SK-N-MC (cell line): ENCODE measurements around the gene CCRL2.

DNA sequence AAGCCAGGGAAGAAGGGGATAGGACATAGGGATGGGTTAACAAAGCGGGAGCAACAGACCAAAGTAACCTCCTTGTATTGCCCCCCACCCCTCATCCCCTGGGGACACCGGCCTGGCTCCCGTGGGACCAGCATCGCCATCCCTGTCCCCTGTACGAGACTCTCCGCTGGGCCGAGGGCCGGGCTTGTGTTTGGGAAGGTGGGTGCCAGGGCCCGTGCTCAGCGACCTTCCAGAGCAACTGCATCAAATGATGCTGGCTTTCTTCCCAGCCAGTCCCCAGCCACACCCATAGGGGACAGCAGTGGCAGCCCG lies 203.9 kb downstream of the ABHD5 start:
- RRBS: 86% methylated on average over 7 of the region's 11 CpGs

DNA sequence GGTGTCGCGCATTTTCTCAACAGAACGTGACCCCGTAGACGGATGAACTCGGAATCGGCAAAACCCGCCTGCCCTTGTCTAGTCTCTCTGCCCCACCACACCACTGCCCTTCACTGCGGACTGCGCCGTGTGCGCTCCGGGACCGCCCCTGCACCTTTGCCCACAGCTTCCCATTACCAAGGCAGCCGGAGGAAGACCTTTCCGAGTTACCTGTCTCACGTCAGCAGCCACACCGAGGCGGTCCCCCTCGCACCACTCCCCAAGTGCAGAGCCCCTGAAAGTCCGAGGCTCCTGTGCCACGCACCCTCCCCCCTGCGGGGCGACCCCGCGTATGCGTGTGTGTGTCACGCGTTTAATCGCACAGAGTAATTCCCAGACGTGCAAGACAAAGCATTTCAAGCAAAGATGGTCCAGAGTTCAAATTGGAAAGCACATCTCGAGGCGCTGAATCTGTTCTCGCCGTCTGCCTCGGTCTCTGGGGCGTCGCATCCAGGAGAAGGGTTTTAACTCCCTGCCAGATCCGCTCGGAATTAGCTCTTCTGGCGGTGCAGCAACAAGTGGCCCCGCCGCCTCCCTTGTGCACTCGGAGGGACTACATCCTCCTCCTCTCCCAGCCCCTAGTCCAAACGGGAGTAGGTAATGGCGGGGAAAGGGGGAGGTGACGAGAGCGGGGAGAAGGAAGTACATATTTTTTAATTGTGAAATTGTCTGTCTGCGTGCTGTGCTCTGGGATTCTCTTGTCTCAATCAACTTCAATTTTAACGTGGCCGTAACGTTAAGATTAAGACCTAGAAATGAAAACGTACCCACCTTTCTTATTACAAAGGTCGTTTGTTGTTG lies 244.9 kb upstream of the TOPAZ1 start:
- RRBS: 44% methylated on average over 3 of the region's 54 CpGs

DNA sequence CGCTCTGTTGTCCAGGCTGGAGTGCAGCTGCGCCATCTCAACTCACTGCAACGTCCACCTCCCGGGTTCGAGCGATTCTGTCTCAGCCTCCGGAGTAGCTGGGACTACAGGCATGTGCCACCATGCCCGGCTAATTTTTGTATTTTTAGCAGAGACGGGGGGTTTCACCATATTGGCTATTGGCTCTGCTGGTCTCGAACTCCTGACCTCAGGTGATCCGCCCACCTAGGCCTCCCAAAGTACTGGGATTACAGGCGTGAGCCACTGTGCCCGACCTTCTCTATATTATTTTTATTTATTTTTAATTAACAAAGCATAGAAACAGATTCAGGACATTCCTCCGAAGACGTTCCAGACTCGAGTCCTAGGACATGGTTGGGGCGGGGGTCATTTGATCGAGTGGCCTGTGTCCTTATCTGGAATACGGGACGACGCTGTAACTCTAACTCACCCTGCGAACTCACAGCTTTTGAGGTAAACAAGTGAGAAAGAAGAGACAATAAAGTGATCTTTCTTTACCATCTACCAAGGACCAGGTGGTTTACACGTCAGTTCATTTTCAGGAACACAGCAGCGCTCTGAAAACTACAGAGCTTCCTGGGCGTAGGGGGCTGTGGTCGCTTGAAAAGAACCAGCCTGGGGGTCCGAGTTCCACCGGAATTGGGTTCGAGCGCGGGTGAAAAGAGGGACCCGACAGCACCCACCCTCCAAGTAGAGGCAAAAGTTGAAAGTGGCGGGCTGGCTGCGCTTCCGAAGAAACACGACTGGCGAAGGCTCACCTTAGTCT lies 510 bp downstream of the KIAA1143 start:
- RRBS: no CpG with 5 or more reads among the region's 37 CpGs

DNA sequence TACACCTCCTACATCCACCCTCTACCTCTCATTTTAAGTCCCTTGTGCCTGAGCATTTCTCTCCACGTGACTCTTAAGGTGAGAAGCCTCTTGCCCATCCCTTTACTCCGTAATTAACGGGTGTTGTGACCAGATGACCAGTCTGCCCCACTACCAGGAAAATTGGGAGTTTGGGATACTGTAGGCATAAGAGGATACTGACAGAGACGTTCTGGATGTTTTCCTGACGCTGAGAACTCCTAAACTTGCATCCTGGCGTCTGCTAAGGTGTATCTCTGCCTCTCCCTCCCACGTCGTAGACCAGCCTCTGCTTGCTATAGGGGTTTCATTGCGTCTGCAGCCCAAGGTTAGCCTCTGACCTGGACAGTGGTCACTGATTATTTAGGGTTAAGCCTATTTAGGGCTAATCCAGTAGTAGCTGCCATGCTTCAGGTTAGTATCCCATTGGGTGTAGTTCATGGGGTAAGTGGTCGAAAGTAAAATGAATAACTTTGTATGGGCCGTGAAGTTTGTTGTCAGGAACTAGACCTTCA lies 804 bp downstream of the TMEM42 start:
- RRBS: no CpG with 5 or more reads among the region's 11 CpGs

GRCh38 chr3:44914311-44915002 lies 40.0 kb downstream of the TGM4 start:
- RRBS: no CpG with 5 or more reads among the region's 3 CpGs

- RRBS: no CpG with 5 or more reads among the region's 8 CpGs
These were observed 38.6 kb downstream of the CLEC3B start for GRCh38 chr3:45064704-45065200.

GRCh38 chr3:45218943-45219452 lies 7.1 kb downstream of the TMEM158 start:
- RRBS: no CpG with 5 or more reads among the region's 7 CpGs

DNA sequence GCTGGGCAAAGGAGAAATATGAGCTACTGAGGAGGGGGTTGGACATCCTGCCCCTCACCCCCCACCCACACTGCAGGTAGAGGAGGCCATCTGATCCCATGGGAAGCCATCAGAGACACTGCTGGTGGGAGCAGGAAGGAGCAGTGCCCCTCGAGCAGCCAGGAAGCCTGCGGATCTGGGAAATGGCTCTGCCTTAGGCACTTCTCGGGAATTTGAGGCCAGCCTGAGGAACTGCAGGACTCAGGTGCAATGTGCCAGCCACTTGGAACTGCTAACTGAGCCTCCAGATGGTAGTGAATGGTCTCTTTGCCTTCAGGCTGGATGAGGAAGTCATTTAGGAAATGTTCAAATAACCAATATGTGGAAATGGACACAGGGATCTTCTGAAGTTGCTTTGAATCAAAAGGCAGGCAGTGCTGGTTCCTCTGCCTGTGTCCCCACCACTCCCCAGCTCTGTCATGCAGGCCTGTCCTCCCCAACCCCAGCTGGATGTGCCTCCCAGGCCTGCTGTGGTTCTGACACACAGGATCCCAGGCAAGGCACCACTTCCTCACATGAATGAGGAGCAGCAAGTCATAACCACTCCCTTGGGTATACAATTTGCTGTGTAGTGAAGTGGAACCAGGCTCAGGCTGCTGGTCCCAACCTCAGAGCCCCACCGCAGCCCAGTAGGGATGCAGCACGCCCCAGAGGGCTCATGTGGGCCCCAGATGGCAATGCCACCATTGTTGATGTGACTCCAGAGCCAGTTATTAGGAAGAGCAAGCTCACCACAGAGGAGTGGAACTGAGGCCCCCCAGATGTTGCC lies 46.6 kb upstream of the LIMD1 start:
- RRBS: no CpG with 5 or more reads among the region's 5 CpGs

- RRBS: no CpG with 5 or more reads among the region's 8 CpGs
These were observed 43.0 kb upstream of the LIMD1 start for GRCh38 chr3:45551396-45552078.

GRCh38 chr3:45560243-45560899 lies 34.2 kb upstream of the LIMD1 start:
- RRBS: no CpG with 5 or more reads among the region's 11 CpGs

DNA sequence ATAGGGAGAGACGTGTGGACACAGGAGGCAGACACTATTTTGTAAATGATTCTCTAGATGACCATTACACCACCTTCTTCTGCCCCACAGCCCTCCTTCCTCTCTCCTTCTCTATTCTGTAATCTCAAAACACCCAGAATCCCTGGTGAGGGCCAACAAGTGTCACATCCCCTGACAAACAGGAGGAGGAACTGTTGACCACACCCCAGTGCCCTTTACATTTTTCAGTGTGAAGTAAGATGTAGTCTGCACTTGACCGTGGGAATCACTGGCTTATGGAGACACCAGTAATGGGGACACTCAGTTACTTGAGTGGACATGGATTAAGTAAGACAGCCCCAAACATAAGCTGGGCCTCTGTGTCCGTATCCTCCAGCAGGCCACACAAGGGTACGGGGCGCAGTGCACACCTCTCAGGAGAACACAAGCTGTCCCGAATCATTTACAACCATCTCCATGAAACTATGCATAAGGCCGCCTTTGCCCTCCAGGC lies 28.4 kb upstream of the LIMD1 start:
- RRBS: no CpG with 5 or more reads among the region's 7 CpGs

DNA sequence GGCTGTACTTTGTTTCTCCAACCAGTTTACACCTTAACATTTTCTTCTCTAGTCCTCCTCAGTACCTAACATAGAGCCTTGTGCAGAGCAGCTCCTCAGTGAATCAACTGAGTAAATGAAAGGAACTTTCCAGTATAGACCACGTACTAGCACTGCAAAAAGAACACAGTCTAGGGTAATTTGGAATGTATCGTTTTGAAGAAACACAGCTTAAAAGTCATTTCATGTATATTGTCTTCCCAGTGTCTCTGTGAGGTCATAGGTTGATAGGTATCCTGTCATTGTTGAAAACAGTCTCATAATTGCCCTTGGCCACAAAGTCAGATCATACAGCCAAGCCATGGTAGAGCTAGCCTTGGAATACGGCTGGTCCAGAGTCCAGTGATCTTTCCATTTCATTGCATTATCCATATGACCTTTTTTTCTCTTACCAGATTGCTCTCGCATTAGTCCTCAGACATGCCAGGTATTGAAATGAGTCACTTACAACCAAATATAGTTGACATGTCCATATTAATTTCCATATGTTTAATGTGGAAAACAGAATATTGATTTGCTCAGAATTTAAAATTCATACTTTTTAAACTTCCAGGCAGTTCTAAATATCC lies 4.2 kb downstream of the SACM1L start:
- RRBS: no CpG with 5 or more reads among the region's 4 CpGs

GRCh38 chr3:45791589-45792054 lies 4.7 kb downstream of the SLC6A20 start:
- RRBS: no CpG with 5 or more reads among the region's 3 CpGs

DNA sequence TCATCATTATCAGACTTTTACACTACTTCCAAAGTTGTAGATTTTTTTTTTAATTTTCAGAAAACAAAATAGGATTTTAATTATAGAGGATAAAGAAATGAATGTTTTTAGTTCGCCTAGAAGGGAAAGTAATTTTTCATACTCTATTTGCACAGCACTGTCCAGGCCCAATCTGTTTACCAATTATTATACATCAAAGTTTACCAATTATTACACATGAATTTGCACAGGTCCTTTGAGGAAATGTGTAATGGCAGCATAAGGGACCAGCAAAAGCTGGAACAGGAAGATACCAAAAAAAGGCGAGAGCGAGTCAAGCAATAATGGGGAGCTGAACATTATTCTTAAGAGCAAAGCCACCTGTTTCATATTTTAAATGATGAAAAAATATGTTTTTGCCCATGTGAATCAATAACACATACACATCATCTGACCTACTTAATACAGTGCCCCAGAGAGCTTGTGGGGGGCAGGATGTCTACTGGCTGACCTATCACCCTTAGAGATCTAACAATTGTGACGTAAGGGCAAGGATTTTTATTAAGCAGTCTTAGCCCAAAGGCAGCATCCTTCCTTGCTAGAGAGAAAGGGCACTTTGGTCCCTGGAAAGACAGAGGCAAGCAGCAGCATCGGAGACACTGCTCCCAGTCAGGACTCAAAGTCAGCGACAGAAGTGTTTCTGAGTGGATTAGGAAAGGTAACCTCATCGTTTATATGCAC lies 1.4 kb downstream of the CXCR6 start:
- RRBS: no CpG with 5 or more reads among the region's 7 CpGs

- RRBS: no CpG with 5 or more reads among the region's 5 CpGs
These were observed 22.3 kb downstream of the CXCR6 start for GRCh38 chr3:45965482-45966062.

DNA sequence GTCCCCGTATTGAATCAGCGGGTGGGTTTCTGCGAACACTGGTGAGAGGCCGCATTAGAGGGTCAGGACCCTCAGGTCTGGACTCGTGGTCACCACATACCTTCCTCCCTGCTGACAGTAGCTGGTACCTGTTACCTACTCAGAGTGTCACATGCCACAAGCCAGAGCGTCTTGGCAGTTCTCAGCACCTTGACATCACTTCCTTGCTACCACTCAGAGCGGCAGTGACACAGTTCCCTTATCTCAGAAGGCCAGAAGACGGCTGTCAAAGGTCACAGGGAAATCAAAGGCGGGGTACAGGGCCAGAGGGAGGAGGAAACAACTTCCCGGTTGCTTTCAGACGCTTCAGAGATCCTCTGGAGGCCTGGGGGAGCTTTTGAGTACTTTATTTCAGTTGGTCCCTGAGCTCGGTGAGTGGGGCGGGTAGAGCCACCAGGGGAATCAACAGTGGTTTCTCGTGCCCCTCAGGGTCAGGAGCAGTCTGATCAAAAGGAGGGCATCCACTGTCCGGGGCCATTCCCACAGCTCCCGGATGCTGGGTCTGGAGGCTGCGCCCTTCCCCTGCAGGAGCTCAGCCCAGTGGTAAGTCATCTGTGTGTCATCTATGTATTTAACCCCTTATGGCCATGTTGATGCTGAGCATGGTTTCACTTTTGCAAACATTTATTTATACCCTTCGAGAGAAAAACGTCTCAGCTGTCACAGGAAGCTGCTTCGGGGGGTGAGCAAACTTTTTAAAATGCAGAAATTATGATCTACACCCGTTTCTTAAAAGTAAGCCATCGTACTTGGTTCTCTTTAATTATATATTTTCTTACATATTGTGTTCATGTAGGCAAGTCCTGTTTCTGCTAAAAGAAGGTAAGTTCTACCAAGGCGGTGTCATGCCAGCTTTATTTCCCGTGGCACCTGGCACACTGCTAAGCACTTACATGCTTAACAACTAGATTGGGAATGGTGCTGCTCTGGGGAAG lies at the start of gene CCRL2:
TSS of gene CCRL2 (plus strand) at position 339 of the 974 bp plus-strand sequence.
- RRBS: no CpG with 5 or more reads among the region's 24 CpGs

DNA sequence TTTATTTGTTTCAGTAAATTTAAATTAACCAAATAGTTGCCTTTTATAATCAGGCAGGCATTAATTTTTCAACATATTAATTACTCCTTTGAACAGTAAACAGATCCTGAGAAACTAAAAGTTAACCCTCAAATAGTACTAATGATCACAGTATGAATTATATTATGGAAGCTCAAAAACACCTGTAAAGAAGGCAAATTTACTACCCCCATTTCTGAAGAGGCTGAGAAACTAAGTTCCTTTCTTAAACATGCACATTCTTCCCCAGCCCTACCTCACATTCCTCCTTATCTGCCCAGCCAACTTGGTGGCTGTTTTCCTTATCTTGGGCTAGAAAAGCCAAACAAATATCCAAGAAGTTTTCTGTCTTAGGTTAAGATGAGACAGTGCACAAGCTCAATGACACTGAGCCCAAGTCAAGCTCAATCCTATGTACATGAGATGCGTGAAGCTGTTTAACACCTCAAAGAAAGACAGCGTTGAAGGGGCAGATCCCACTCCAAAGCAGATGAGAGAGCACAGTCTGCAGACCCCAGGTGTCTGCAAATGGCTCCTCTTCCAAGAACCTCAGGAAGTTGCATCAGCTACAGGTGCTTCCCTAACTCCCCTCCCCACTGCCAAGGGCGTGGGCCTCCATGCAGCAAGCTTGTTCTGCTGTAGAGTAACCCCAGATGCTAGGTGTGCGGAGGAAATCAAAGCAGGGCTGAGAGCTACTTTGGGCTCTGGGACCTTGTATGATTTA lies 16.7 kb downstream of the LRRC2 start:
- RRBS: no CpG with 5 or more reads among the region's 4 CpGs

GRCh38 chr3:46693970-46694377 lies 495 bp upstream of the ALS2CL start:
- RRBS: 100% methylated on average over 5 of the region's 29 CpGs

GRCh38 chr3:46713872-46714464 lies 3.7 kb downstream of the PRSS50 start:
- RRBS: no CpG with 5 or more reads among the region's 20 CpGs

GRCh38 chr3:46883627-46884299 lies 6.2 kb downstream of the PTH1R start:
- RRBS: 12% methylated on average over 5 of the region's 14 CpGs